ENCODE results near the genes TNRC6A and ZKSCAN2.

DNA sequence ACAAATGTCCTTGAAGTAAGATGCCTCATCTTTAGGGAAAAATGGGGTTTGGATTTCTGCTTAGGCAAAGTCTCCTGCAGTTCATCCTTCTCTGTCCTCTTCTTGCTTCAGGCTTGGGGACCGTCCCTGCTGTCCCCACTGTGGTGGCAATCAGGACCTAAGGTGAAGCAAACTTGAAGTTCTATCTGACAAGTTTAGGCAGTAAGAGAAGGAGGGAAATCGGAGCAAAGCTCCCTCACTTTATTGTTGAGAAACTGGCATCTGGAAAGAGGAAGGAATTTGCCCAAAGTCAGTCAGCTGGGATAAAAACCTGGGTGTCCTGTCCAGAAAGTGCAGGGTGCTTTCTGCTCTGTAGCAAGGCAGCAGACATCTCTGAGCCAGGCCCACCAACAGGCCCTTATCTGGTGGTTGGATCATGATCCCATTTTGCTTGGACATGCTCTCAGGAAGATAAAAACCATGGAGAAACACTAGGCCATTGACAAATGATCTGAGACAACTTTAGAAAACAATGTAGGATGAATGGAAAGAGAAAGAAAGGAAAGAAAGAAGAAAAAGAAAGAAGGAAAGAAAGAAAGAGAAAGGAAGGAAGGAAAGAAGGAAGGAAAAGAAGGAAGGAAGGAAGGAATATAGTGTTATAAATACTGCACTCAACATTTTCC, 39.4 kb upstream of the CACNG3 start:
- PRO-cap, 3 experiments, result no peak in any of the 3 experiments
- RAMPAGE, long total RNA, 2 experiments, result start-site peak on the plus strand in 1 of 2 experiments, centred at position 175 of the sequence, 138 reads per replicate
- RRBS, result no CpG with 5 or more reads among the region's 2 CpGs

GRCh38 chr16:24570178-24570571, 30.8 kb downstream of the RBBP6 start:
- PRO-cap, 3 experiments, result peak in 2 of 3 experiments; most common plus-strand start chr16:24570448 (in 2)
- RAMPAGE, long total RNA, 2 experiments, result start-site peak on the plus strand in 2 of 2 experiments, at chr16:24570318-24570493 at its widest, 17 to 51 reads per replicate
- RRBS, result no CpG with 5 or more reads among the region's 4 CpGs

- PRO-cap, 3 experiments, result peak in 3 of 3 experiments; most common plus-strand start chr16:24729385 (in 3); most common minus-strand start chr16:24729609 (in 3)
- RAMPAGE, long total RNA, 2 experiments, result start-site peak on the plus strand in 2 of 2 experiments, at chr16:24729689-24729734 at its widest, 907 to 2,016 reads per replicate; start-site peak on the minus strand in 2 of 2 experiments, at chr16:24729526-24729624 at its widest, 11 to 21 reads per replicate
- RRBS, result under 1% methylated on average over 40 of the region's 92 CpGs
Observed at GRCh38 chr16:24728861-24729995, at the start of gene TNRC6A. Gene TNRC6A, plus strand, starts transcription at chr16:24729651.

DNA sequence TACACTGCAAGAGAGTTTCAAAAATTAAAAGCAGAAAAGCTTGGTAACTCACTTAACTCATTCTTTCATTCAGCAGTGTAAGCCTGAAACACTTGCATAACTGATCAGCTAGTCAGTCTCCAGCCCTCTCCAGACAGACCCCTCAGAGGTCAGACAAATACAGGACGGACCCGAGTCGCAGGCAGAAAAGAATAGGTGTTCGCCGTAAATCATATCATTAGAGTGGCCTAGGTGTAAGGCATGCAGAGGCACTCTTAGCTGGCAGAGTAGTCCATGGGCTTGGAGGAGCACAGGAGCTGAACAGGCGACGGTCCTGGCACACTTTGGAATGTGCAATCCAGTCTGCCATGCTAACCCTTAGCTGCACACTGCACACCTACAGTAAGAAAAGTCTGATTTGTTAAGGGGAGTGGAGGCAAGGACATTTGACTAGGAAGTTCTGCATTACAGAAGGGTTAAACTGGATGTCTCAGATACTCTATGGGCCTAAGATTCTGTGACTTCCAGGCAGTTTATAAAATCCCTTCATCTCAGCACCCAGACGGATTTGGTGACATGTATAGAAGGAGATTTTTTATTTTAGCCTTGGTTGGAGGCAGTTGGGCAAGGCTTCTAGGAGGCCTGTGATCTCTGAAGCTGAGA, 34.8 kb upstream of the SLC5A11 start:
- PRO-cap, 3 experiments, result no peak in any of the 3 experiments
- RAMPAGE, long total RNA, 2 experiments, result no peak in any of the 2 experiments
- RRBS, result no CpG with 5 or more reads among the region's 8 CpGs

DNA sequence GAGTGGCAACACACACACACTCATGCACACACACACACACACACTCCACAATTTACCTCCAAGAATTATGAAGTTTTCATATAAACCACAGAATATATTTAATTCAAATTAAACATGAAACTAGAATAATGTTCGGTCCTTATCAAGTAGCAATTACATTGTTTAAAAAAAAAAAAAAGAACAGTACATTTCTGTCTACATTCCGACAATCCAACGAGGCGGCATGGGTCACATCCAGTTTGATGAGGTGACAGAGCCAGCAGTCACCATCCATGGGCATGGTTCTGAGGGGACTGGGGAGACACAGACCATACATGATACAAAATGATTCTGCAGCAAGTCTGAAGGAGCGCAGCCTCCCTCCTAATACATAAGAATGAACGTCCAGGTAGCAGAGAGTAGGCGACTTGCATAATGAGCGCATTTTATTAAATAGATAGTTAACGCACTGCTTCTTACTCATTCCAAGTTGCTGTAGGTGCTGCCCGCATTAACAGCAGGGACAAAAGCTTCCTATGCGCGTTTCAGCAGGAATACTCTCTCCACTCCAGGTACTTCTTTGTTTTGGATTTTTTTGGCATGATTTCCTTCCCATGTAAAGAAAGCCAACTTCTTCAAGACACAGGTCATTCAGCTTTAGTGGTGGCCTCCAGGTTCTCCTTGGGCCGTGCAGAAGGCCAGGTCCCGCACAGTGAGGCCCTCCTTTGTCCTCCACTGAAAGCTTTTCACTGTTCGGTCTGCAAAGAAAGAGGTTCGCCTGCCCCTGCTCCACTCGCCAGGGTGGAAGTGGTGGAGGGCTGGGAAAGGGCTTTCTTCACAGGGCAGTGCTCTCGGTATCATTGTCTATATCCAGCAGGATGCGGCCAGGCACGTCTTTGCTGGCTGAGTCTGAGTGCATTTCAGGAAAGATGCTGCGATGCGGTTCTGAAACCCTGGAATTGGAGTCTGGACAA, 73.8 kb downstream of the SLC5A11 start:
- PRO-cap, 3 experiments, result no peak in any of the 3 experiments
- RAMPAGE, long total RNA, 2 experiments, result no peak in any of the 2 experiments
- RRBS, result no CpG with 5 or more reads among the region's 22 CpGs

- PRO-cap, 3 experiments, result no peak in any of the 3 experiments
- RAMPAGE, long total RNA, 2 experiments, result no peak in any of the 2 experiments
- RRBS, result no CpG with 5 or more reads among the region's 18 CpGs
Observed at GRCh38 chr16:24930807-24931526, 84.2 kb downstream of the ARHGAP17 start.

- PRO-cap, 3 experiments, result no peak in any of the 3 experiments
- RAMPAGE, long total RNA, 2 experiments, result no peak in any of the 2 experiments
- RRBS, result no CpG with 5 or more reads among the region's 5 CpGs
Observed at GRCh38 chr16:25052409-25053027, 37.3 kb upstream of the ARHGAP17 start.

GRCh38 chr16:25257756-25258757, at the start of gene ZKSCAN2:
Gene ZKSCAN2, minus strand, starts transcription at chr16:25257845.
- PRO-cap, 3 experiments, result peak in 3 of 3 experiments; most common plus-strand start chr16:25257962 (in 2); most common minus-strand start chr16:25257833 (in 2)
- RAMPAGE, long total RNA, 2 experiments, result no peak in any of the 2 experiments
- RRBS, result under 1% methylated on average over 14 of the region's 85 CpGs

DNA sequence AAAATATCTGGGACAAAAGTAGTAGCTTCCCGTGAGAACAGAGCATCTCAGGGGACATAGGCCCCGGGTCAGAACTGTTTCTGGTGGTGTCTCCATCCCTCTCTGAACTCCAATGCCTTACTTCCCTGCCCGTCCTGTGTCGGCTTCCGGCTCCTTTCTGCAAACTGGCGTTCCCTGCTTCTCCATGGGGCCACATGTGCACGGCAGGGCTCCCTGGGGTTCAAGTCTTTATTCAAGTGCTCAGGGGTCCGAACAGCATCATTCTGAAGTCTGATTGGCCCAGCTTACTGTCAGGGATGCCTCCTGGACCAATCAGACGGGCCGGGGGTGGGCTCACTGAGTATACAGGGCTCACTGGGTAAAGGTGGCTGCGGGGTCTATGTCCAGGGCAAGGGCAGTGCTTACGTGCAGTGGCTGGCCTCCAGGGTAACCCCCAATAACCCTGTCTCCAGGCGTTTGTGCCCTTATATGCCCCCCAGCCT, 17.1 kb downstream of the C16orf82 start:
- PRO-cap, 3 experiments, result peak in 1 of 3 experiments; most common plus-strand start position 380 of the sequence (in 1); most common minus-strand start position 202 of the sequence (in 1)
- RAMPAGE, long total RNA, 2 experiments, result start-site peak on the minus strand in 2 of 2 experiments, centred at position 225 of the sequence, 5 to 6 reads per replicate
- RRBS, result 20% methylated on average over 5 of the region's 13 CpGs

- PRO-cap, 3 experiments, result no peak in any of the 3 experiments
- RAMPAGE, long total RNA, 2 experiments, result no peak in any of the 2 experiments
- RRBS, result 91% methylated on average over 8 of the region's 19 CpGs
Observed at GRCh38 chr16:27226511-27226840, 23.1 kb downstream of the KDM8 start.

DNA sequence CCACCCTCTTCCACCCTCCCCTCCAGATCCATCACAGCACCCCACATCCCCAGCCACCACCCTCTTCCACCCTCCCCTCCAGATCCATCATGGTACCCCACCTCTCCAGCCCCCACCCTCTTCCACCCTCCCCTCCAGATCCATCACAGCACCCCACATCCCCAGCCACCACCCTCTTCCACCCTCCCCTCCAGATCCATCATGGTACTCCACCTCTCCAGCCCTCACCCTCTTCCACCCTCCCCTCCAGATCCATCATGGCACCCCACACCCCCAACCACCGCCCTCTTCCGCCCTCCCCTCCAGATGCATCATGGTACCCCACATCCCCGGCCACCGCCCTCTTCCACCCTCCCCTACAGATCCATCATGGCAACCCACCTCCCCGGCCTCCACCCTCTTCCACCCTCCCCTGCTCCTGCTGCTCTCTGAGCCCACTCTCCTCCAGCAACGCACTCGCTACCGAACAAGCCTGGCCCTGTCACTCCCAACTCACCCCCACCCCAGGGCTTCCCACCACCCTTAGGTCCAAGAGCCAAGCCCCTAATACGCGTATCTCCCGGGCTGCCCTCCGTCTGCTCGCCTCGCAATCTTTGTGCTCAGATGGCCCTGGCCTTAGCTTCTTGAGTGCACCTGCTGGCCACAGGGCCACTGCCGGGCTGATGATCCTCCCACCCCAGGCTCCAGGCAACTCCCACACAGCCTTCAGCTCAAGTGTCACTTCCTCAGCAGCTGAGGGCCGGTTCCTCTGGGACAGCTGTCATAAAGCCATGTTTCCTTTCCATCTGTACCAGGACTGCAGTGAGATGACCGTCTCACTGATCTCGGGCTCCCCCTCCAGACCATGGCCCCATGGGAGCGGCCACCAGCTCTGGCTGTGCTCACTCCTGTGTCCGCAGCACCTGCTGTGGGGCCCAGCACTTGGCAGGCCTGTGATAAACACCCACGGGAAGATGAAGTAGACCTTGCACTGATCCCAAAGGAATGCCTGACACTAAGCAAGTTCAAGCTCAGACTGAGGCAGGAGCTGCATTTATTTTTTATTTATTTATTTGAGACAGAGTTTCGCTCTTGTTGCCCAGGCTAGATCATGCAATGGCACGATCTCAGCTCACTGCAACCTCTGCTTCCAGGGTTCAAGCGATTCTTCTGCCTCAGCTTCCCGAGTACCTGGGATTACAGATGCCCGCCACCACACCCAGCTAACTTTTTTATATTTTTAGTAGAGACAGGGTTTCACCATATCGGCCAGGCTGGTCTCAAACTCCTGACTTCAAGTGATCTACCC, 25.7 kb downstream of the KDM8 start:
- PRO-cap, 3 experiments, result no peak in any of the 3 experiments
- RAMPAGE, long total RNA, 2 experiments, result no peak in any of the 2 experiments
- RRBS, result 73% methylated on average over 7 of the region's 27 CpGs

GRCh38 chr16:27245665-27246188, 22.8 kb downstream of the NSMCE1 start:
- PRO-cap, 3 experiments, result no peak in any of the 3 experiments
- RAMPAGE, long total RNA, 2 experiments, result no peak in any of the 2 experiments
- RRBS, result no CpG with 5 or more reads among the region's 13 CpGs

GRCh38 chr16:27356590-27357111, 42.9 kb downstream of the IL4R start:
- PRO-cap, 3 experiments, result no peak in any of the 3 experiments
- RAMPAGE, long total RNA, 2 experiments, result no peak in any of the 2 experiments
- RRBS, result no CpG with 5 or more reads among the region's 7 CpGs

DNA sequence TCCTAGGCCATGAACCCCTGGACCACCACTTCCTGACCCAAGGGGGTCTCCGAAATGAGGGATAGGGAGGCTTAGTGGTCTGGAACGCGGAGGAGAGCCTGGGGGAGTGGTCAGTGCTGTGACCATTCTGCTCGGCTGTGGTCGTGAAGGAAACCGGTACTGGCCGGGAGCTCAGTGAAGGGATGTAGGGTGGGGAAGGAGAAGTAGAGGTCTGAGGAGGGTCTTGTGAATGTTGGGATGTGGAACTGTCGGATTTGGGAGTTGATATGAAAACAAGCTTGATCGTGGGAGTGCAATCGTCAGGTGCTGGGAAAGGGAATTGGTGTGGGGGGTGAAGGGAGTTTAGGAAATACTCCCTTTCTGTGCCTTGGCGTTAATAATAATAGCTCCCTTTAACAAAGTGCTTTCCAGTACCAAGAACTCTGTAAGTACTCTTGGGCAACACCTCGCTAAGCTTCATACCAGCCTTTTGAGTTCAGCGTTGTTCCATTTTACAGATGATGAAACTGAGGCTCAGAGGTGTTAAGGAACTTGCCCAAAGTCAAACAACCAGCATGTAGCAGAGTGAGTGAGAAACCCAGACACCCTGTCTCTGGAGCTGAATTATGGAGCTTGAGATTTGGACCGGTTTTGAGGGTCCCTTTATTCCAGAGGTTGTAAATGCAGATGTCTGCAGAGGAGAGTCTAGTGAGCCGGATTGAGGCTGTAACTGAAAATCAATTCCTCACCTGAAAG, 475 bp downstream of the KATNIP start:
- PRO-cap, 3 experiments, result no peak in any of the 3 experiments
- RAMPAGE, long total RNA, 2 experiments, result no peak in any of the 2 experiments
- RRBS, result 50% methylated on average over 1 of the region's 15 CpGs

- PRO-cap, 3 experiments, result no peak in any of the 3 experiments
- RAMPAGE, long total RNA, 2 experiments, result no peak in any of the 2 experiments
- RRBS, result no CpG with 5 or more reads among the region's 3 CpGs
Observed at GRCh38 chr16:27894158-27894419, 169.4 kb downstream of the GSG1L start.

DNA sequence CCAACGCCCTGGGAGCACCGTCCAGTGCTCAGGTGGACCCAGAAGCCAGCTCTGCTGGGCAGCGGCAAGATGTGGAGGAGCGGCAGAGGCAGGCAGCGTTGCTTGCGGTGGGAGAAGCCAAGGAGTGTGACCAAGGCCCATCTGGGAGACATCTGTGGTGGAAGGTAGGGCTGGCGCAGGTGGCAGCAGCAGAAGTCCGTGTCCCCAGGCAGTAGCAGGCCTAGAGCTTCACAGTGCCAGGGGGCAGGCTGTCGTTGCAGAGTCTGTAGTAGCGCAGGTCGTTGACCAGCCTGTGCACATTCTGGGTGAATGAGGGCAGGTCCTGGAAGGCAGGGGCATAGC, 34.8 kb upstream of the GSG1L start:
- PRO-cap, 3 experiments, result no peak in any of the 3 experiments
- RAMPAGE, long total RNA, 2 experiments, result no peak in any of the 2 experiments
- RRBS, result no CpG with 5 or more reads among the region's 11 CpGs

- PRO-cap, 3 experiments, result no peak in any of the 3 experiments
- RAMPAGE, long total RNA, 2 experiments, result no peak in any of the 2 experiments
- RRBS, result no CpG with 5 or more reads among the region's 3 CpGs
Observed at GRCh38 chr16:28170918-28171285, 40.9 kb downstream of the XPO6 start.

DNA sequence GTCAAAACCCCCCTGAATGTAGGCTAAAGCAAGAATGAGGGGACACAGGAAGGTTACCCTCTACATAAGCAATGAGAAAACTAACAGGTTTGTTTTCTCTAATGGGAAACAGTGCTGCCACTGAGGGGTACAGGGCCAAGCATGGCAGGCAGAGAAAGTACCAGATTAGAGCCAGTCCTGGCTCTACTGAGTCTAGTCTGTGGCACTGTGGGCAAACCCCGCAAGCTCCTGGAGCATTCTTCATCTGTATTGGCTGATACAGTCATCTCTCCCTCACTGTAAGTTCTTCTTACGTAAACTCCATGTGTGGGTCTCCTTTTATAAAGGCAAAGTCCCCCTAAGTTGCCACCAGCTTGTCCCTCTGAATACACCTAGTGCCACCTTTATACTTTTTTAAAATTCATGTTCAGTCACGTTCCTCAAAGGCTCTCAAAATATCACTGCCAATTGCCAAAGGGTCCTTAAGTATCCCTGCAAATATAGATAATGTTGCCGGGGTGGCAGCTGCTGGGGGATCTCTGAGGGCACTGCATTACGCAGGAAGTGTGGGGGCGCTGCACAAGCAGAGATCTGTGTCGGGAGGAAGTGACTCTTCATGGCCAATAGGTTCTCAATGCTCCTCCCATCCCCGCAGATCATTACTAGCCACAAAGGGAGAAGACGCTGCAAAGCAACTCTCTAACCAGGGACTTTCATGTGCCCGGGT, 18.8 kb downstream of the XPO6 start:
- PRO-cap, 3 experiments, result peak in 1 of 3 experiments; most common plus-strand start position 650 of the sequence (in 1); most common minus-strand start position 529 of the sequence (in 1)
- RAMPAGE, long total RNA, 2 experiments, result no peak in any of the 2 experiments
- RRBS, result no CpG with 5 or more reads among the region's 10 CpGs

- PRO-cap, 3 experiments, result no peak in any of the 3 experiments
- RAMPAGE, long total RNA, 2 experiments, result no peak in any of the 2 experiments
- RRBS, result 81% methylated on average over 2 of the region's 10 CpGs
Observed at GRCh38 chr16:28597564-28598304, 884 bp upstream of the SULT1A2 start.

- PRO-cap, 3 experiments, result no peak in any of the 3 experiments
- RAMPAGE, long total RNA, 2 experiments, result no peak in any of the 2 experiments
- RRBS, result 2% methylated on average over 23 of the region's 34 CpGs
Observed at GRCh38 chr16:28823374-28823698, 537 bp downstream of the ATXN2L start.